Renal cortical epithelial cell (primary cell): ENCODE data around the gene CTCF.

GRCh38 chr16:67079686-67080818 is 29.7 kb upstream of the PHAF1 start:
- RRBS: no CpG with 5 or more reads among the region's 8 CpGs

- RRBS: no CpG with 5 or more reads among the region's 26 CpGs
These were observed 5.1 kb downstream of the HSF4 start for GRCh38 chr16:67169447-67170158.

DNA sequence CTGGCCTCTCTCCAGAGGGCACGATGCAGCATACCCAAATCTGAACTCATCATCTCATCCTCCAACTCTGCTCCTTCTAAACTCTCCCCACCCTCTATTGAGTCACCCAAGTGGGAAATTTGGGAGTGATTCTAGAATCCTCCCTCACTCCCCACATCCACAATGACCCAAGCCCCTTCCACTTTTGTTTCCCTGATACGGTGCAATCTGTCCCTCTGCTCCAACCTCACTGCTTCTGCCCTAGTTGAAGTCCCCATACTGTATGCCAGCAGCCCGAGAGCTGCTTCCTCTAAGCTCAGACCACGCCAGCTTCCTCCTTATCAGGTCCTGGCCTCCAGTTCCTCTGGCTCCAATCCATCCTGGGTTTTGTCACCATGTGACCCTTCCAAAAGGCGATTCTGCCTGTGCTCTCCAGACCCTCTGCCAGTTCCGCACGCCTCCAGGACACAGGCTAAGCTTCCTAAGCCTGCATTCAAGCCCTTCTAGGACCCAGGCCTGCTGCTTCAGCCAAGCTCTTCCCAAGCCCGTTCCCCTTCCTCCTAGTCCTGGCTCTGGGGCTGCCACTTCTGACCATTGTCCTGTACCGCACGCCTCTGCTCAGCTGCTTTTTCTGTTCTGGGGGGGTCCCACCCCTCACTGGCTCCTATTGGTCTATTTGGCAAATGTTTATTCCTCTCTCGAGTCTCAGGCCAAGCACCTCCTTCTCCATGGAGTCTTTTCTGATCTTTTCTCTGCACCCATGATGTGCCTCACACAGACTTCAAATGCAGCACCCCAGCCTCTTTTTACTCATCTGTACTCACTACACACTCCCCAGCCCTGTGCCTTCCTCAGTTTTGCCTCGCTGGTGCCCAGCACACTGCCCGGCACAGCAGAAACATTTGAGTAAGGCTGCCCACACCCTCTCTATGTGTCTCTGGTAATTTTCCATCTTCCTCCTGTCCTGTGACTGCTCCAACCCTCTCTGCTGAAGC is 9.8 kb upstream of the TMEM208 start:
- RRBS: no CpG with 5 or more reads among the region's 13 CpGs

GRCh38 chr16:67231298-67232221 is 4.6 kb downstream of the TMEM208 start:
- RRBS: no CpG with 5 or more reads among the region's 15 CpGs

DNA sequence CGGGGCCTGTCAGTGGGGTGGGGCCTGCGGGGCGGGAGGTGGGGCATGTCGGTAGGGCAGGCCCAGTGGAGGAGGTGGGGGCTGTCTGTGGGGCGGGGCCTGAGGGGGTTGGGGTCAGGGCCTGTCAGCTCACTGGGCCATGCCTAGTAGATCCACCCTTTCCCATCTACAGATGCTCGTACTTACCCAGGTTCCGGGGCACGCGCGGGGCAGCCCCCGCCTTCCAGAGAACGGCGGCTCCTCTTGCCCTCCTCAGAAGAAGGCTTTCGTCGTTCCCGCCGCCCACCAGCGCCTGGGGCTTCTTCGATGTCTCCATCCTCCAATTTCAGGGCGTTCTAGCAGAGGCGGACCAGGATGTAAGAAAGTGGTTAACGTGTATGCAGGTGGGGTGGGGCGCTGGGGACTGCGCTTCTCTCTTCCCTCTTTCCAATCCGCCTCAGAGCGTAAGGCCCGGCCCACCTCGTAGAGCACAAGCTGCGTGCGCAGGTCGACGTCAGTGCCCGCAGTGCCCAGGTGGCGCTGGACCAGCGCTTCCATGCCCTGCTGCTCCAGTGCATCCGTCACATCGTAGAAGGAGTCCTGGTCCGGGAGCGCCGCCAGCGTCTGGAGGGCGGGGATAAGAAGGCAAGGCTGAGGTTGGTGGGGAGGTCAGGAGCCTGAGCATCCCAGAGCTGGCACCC is 10.0 kb downstream of the TMEM208 start:
- RRBS: no CpG with 5 or more reads among the region's 42 CpGs

DNA sequence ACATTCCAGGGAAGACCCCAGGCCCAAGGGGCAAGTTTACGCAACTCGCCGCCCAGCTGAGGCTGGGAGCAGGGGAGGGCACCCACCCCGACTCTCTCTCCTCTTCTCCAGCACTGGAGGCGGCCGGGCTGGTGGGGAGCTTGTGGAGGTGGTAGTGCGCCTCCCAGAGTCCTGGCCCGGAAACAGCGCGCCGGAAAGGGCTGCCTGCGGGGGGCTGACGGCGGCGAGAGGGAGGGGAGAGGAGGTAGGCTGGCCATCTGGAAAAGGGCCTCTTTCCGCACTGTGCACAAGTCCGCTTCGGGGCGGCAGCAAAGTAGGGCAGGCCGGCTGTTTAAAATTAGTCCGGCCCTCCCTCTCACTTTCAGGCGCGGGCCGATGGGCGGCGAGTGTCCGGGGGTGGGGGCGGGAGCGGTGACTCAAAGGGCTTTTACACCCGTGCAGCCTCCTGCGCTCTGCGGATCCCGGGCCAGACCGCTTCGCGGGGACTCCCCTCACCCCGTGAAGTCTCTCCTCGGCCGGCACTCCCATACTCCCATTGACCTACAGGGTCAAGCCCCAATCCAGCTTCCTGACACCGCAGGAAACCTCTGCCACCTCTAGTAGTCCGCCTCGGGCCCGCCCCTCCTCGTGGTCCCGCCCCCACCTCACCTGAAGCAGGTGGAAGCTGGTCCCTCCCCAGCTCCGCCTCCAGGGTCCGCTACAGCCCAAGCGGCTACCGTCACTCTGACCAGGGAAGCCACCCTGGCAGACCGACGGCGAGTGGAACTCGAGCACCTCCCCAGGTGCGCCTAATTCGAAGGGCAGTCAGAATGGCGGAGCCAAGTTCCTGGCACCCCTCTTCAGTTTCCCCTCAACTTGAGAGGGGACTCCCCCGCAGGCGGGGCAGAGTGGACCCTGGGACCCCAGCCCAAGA is 843 bp downstream of the FHOD1 start:
- RRBS: 1% methylated on average over 22 of the region's 58 CpGs

GRCh38 chr16:67545432-67546122 is 16.7 kb upstream of the CTCF start:
- RRBS: no CpG with 5 or more reads among the region's 20 CpGs

GRCh38 chr16:67561881-67562914 is at the start of gene CTCF:
Gene CTCF (plus strand): TSS chr16:67562526.
- RRBS: 2% methylated on average over 76 of the region's 137 CpGs

DNA sequence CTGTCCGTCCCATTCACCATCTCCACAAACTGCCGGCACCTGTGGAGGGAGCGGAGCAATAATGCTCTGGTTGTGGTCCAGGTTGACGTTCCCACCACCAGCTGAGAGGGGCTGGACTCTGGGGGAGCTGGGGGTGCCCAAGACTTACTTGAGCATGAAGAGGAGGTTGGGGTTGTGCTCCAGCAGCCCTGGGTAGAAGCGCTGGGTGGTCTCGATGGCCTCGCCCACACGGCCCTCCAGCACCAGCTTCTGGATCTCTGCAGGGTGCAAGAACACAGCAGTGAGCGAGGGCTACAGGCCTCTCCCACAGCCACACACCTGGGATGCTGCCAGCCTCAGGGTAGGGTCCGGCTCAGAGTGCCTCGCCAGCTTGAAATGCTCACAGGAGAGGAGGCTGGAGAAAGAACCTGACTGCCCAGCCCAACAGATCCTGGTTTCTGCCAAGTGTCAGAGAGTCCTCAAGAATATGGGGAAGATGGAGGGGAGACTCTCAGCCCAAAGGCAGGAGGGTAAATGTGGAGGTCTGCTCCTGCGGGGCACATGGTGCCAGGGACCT is 10.8 kb upstream of the GFOD2 start:
- RRBS: no CpG with 5 or more reads among the region's 12 CpGs

DNA sequence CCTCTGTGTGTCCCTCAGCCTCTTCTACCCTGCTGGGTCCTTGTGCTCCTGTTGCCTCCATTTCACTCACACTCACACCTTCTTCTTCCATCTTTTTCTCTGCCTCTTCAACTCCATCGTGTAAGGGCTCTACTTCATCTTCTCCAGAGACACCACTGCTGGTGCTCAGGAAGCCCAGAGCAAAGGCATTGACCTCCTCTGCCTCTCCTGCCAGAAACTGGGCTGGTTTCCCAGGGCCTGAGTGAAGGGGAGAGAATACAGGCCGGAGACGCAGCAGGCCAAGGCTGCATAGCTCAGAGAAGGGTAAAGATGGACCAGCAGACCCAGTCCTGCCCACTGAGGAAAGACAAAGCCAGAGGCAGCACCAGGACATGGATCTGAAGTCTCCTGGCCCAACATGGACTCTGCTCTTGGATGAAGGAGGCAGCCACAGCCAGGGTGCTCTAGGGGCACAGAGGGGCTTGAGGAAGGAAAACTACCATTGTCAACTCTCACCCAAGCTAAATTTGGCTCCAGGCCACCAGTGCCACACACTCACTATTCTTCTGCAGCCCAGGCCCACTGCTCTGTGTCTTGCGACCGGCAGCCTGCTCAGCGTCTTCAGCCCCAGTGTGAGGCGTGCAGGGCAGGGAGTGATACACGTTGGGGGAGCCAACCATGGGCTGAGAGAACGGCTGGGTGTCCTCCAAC is 12.1 kb upstream of the THAP11 start:
- RRBS: no CpG with 5 or more reads among the region's 9 CpGs

DNA sequence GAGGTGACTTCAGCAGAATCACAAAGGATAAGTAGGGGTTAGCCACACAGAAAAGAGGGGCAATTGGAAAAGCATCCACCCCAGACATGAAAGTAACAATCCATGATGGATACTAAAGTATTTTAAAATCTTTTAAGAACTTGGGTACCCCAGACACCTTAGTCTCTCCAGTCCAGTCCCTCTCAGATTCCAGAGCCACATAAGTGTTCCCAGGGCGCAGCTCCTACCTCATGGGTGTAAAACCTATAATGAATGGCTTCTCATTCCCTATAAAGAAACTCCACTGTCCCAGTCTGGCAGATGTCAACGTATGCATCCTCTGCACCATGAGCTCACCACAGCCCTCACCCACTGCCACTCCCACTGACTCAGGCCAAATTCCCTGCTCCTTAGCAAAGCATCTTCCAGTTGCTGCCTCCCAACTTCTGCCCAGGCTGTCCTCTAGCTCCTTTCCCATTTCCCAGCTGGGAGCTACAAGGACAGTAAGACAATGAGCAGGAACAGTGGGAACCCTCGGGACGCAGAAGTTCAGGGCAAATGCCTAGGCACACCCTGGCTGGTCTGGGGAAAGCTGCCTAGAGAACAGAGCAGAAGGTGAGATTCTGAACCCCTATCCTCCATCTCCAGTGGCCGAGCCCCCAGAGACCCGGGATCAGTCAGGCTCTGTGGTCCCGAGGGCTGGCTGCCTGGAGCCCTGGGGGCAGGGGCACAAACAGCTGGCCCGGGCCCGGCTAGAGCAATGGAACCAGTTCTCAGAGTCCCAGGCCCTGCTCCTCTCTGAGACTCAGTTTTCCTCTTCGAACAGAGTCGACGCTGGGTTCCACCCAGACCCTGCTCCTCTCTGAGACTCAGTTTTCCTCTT is 9.1 kb upstream of the THAP11 start:
- RRBS: 4% methylated on average over 3 of the region's 12 CpGs

- RRBS: no CpG with 5 or more reads among the region's 17 CpGs
These were observed 420 bp upstream of the THAP11 start for GRCh38 chr16:67841804-67841996.

- RRBS: no CpG with 5 or more reads among the region's 24 CpGs
These were observed 4.2 kb downstream of the CTRL start for GRCh38 chr16:67927126-67928275.

- RRBS: no CpG with 5 or more reads among the region's 6 CpGs
These were observed 383 bp downstream of the CTRL start for GRCh38 chr16:67931212-67931746.

DNA sequence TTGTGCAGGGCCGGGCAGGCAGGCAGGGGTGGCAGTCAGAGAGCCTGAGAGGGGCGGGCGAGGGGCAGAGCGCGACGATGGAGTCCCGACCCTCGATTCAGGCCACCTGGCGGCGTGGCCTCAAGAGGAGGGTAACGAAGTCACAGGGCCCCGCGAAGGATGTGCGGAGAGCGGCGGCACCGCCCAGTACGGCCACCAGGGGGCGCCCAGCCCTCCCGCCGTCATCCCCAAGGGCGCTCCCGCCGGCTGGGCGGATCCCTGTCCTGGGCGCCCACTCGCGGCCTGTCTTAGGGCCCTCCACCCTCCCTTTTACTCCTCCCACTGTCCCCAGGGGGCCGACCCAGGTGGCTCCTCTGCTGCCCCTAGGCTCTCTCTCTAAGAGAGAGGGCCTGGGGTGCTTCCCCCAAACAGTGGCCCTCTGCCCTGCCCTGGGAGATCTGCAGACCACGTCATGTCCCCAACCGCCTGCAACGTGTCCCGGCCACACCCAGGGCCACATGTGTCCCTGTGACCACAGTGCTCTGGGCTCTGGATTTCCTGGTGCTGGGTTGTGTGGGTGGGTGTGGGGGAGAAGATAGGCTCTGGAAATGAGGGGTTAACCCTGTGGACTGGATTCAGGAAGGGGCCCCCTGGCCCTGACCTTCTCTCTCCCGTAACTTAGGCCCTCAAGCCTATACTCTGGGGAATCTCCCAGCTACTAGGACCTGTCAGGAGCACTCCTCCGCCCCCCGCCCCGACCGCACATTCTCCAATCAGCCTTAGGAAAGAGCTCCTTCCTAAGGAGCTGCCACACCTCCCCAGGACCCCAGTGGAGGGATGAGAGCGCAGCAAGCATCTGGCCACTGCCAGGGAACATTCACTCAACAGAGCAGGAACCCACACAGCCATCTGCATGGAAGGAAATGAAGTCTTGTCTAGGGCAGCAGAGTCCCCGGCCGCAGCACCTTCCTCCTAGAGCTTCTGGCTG is 5.8 kb downstream of the DPEP2 start:
- RRBS: no CpG with 5 or more reads among the region's 41 CpGs

DNA sequence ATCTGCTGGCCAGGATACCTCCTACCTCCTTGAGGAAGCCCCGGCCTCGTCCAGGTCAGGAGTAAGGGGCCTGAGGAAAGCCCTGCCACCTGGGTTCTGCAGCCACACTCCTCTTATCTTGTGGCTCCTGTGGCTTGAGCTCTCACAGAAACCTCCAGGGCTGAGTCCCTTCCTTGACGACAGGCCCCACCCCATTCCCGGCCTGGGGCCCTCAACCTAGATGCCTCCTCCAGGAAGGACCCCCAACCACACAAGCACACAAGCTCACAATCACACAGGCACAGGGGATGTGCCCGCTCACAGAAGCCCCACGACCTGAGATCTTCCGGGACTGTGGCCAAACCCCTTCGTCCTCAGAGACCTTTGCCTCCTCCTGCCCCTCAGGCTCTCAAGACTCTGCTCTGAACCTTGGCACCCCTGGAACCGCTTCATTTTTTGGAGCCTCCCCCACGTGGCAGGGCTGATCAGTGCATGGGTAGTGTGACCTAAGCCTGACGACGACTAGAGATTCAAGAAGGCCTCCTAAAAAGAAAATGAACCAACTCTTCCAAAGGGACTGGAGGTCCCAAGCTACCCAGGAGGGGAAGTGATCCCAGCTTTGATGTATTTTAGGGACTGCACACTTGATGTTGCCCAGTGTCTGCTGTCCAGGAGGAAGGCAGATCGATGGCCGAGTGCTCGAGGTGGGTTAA is 5.0 kb downstream of the DPEP2 start:
- RRBS: 100% methylated on average over 1 of the region's 15 CpGs

- RRBS: no CpG with 5 or more reads among the region's 13 CpGs
These were observed 1.7 kb downstream of the DDX28 start for GRCh38 chr16:68021180-68021812.

DNA sequence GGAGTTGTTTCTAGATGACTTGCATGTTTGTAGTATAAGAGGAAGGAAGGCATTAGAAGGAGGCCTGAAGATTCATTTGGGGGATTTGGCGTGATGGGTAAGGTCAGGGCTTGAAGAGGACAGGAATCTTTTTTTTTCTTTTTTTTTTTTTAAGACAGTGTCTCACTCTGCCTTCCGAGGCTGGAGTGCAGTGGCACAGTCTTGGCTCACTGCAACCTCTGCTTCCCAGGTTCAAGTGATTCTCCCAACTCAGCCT is 16.8 kb downstream of the DUS2 start:
- RRBS: no CpG with 5 or more reads among the region's 2 CpGs

GRCh38 chr16:68064692-68065192 is 20.4 kb upstream of the NFATC3 start:
- RRBS: no CpG with 5 or more reads among the region's 2 CpGs

GRCh38 chr16:68086716-68087246 is 1.6 kb downstream of the NFATC3 start:
- RRBS: no CpG with 5 or more reads among the region's 8 CpGs